Measurements from ENCODE around the gene RAB31.

DNA sequence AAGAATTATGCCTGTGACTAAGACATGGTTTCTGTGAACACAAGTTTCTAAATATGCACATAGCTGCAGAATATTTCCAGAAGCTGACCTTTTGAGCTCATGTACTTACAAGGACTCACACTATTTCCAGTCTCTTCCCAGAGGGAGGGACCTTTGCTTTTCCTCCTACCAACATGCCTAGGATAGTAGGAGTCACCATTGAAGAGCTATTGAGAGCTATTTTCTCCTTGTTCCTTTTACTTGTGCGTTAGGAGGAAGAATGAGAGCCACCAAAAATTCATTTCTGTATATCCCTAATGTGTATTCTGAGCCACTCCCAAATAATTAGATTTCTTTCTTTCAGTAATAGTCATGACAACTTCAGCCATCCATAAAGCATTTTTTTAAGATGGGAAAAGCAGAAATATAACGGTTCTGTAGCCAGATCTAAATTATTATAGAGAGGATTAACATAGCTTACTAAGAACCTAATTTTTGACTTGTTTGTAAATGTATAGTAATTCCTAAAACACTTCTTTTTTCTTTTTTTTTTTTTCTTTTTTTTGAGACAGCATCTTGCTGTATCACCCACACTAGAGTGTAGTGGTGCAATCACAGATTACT, 81.7 kb downstream of the ANKRD12 start:
- PRO-cap, result no peak

- PRO-cap, result no peak
Observed at GRCh38 chr18:9513019-9513494, 37.7 kb downstream of the RALBP1 start.

- PRO-cap, result no peak
Observed at GRCh38 chr18:9516735-9517545, 41.6 kb downstream of the RALBP1 start.

GRCh38 chr18:9524422-9524877, 49.1 kb downstream of the RALBP1 start:
- PRO-cap, result no peak

DNA sequence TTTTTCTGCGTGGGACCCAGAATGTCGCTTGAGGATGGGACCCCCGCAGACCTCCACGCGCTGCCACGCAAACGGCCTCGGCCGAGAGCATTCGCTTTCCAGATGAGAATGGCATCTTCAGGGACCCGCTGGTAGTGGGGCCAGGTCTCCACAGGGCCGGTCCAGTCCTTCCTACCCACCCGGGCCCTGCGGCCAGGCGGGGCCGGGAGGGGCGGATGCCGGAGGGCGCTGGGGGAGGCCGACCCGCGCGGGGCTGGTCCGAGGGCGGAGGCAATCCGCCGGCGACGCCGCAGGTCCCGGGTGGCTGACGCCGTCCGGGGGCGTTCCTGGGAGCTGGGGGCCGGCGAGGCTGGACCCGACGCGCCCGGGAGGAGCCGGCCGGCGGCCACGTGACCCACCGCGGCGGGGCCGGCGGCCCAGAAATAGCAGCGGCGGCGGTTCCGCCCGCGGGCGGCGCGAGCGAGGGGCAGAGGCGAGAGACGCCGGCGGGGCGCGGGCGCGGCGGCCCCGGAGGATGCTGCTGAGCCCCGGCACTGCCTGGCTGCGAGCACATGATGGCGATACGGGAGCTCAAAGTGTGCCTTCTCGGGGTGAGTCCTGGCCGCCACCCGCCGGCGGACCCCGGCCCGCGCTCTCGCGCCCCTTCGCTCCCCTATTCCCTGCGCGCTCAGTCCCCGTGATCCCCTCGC, at the start of gene RAB31:
Gene RAB31, plus strand, starts transcription at position 447 of the 689 bp plus-strand sequence.
- PRO-cap, result bidirectional peak, plus-strand start at position 449 of the sequence, minus-strand start at position 203 of the sequence

DNA sequence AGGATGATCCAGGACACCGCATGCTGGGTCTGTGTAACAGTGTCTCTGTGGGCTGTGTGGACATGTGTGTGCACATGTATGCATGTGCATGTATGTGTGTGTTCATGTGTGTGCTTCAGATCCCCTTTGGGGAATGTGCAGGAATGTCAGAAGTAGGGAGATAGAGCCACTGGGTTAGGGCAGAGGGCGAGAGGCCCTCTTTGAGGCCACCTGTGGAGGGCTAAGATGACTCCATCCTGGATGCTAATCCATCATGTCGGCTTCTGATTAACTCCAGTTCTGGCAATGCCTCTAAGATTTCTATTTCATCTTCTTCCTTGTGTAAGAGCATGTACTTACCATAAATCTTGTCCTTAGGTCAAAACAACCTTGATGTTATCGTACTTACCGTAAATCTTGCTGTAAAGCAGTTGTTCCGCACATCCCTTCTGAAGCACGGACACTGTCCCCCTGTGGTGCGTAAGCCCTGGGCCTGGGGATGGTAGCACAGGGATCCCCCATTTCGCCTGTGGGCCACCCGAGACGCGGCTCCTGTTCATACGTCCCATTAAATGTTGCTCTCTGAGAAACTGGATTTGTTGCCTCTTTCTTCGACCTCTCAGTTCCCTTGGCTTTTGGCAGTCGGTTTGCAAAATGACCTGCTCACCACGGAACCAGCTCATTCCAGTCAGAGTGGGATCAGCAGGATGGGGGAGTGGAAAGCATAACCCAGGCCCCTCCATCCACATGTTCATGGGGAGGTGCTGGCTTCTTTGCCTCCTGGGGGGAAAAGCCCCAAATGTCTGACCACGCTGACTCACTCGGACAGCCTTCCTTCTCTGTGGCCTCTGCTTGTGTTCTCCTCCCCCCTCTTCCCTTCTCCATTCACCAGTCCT, 49.7 kb downstream of the RAB31 start:
- PRO-cap, result no peak

DNA sequence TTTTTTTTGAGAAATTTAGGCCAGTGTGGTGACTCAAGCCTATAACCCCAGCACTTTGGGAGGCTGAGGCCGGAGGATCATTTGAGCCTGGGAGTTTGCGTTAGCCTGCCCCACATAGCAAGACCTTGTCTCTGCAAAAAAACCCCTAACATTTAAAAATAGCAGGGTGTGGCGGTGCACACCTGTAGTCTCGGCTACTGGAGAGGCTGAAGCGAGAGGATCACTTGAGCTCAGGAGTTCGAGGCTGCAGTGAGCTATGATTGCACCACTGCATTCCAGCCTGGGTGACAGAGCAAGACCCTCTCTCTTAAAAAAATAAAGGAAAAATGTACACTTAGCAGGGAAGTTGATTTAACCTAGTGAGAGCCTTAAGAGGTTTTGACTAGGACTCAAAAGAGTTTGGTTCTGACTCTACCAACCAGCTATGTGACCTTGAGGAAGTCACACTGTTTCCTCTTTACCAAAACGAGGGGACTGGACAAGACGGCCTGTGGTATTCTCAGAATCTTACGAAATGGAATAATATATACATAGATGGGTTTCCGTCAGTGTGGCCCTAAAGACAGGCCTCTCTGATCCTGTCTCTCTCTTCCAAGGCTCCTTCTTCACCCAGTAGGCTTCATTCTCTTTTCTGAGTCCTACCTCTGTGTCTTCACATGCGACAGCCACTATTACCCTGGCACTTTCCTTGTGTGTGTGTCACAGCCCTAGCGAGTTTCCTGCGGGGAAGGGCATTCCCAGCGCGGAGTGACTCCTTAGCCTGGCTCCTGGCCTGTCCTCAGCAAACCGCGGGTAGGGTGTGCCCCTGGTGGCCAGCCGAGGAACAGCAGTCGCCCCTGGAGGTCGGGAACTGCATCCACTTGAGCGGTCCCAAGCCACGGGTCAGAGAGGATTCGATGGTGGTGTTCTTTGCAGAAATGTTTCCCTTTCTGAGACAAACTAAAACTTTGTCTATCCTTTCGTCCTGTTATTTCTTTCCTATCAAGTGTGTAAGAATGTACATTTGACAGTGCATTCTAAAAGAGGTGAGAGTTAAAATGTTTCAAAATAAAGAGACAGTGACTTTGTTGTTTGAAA, 63.1 kb downstream of the RAB31 start:
- PRO-cap, result no peak

- PRO-cap, result no peak
Observed at GRCh38 chr18:9810889-9811441, 74.8 kb upstream of the TXNDC2 start.

- PRO-cap, result no peak
Observed at GRCh38 chr18:9824873-9825480, 60.8 kb upstream of the TXNDC2 start.

DNA sequence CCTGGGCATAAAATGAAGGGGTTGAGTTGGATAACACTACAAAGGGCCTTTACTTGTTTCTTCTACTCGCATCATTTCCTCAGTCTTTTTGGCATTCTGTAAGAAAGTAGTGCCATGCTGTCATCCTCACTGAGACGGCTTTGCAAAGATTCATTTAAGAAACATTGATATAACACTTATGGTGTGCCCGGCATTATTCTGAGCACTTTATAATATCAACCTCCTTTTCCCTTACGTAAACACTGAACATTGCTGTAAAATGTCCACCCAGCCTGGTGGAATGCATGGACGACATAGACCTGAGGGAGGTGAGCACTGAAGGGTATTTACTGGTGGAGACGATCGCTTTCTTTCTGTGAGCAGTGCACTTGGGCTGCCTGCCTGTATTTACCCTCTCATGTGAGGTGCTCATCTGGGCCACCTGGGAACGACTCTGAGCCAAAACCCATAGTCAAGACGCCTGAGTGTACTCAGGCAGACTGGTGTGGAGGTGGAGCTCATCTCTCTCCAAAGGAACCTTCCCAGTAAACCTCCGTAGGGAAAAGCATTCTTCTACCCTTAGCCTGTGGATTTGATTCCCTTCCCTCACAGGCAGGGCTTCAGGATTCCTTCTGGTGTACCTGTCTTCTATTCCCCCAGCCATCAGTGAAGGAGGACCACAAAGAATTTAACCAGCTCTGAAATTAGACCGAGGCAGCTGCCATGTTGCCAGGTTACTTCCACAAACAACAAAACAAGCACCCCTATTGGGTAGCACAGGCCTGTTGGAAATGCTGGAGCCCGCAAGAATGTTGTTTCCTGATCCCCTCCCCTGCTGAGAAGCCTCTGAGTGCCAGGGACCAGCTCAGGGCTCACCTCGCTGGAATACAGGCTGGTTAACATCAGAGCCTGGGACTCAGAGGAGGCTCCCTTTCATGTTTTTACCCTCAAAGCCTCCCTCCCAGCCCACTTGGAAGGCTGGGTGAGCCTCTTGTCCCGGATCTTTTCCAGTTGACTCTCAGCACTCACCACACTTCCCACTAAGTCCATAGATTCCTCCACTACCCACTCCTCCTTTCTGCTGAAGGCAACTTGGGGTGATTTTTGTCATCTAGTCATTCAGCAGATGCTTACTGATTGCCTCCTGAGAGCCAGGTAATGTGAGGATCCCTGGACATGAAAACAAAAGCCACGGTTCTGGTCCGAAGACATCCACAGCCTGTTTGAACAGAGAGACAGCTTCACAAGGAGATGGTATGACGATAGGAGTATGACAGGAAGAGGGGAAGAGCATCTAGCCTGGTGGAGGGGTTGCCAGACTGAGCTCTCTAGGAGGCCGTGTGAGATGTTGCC, 47.4 kb upstream of the TXNDC2 start:
- PRO-cap, result bidirectional peak, plus-strand start at position 828 of the sequence, minus-strand start at position 647 of the sequence

DNA sequence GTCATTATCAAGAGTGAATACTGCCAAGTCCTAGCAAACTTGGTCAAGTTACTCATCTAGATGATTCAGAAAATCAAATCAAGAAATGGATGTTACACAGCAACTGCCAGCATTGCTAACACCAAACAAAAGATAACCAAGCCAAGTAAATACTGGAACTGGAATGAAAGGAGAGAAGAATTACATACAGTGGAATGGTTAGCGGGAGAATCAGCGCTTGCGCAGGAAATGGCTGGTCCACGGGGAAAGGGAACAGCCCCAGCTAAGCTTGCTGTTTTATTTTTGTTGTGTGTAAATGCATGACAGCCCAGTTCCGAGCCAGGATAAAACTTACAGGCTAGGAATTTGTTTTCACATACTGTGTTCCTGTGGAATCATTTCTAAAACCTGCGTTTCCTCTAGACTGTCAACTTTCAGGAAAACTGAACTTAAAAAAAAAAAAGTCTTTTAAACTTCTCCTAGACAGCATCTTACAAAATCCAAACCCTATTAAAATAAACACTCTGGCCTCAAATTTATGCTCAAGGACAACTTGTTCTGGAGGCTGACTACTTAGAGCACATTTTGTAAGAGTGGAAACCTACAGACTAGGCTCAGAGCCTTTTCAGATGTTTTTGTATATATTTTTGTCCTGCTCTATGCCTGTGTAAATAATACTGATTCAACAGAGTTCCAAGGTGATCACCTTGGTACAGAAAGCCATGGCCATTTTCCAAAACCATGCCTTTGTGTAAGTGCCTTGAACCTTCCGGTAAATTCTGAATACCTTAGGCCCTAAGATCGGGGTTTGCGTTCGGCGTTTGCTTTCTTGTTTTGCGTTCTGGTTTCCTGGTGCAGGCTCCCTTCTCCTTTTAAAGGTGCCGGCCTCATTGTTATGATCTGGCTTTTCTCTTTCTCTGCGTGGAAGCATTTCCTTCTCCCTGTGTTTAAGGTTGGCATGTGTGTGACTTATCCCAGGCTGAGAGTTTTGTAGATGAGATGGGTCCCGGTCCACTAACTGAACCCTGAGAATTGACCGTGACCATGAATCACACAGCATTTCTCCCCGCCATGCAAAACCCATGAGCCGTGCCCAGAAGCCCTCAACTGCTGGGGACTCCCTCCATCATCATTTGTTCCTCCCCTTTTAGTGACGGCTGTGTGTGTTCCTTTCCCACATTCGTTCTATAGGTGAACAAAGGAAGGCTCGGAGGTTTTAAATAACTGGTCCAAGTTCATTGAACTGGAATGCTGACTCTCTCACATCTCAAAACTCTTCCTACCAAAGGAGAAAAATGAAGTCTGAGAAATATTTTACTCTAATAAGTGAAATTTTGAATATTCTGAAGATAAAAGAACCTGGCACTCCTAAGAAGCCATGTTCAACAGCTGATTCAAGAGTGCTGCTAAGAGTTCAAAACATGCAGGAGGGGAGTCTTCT, 30.4 kb upstream of the TXNDC2 start:
- PRO-cap, result no peak

GRCh38 chr18:9912541-9913214, 1.1 kb upstream of the VAPA start:
- PRO-cap, result no peak

- PRO-cap, result no peak
Observed at GRCh38 chr18:9928399-9929115, 14.7 kb downstream of the VAPA start.

DNA sequence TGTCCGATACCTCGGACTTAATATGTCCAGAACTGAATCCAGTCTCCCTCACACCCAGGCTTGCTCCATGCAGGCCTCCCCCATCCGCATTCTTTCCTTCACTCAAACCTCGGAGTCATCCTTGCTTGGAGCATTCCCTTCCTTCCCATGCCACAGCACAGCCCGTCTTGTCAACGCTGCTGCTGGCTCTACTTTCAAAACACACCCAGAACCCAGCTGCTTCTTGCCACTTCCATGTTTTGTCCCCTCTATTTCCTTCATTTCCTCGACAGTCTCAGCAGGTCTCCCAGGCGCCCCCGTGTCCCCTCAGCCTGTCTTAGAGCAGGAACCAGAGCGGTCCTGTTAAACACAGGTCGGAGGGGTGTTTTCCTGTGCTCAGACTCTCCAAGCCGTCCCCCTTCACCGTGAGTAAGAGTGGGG, 54.4 kb downstream of the VAPA start:
- PRO-cap, result no peak

GRCh38 chr18:10057755-10058611, 144.2 kb downstream of the VAPA start:
- PRO-cap, result no peak

DNA sequence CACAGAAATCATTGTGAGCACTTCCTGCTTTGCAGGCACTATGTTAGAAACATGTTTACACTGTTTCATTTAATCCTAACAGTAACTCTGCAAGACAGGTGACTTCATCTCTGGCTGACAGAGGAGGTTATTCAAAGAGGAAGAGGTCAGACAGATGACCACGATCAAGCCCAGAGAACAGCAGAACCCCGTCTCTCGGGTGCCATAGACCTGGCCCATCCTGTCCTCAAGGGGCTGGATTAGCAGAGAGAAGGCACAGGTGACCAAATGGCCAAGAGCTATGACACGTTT, 28.1 kb upstream of the PIEZO2 start:
- PRO-cap, result no peak

- PRO-cap, result no peak
Observed at GRCh38 chr18:11908005-11908116, 256 bp downstream of the MPPE1 start.

DNA sequence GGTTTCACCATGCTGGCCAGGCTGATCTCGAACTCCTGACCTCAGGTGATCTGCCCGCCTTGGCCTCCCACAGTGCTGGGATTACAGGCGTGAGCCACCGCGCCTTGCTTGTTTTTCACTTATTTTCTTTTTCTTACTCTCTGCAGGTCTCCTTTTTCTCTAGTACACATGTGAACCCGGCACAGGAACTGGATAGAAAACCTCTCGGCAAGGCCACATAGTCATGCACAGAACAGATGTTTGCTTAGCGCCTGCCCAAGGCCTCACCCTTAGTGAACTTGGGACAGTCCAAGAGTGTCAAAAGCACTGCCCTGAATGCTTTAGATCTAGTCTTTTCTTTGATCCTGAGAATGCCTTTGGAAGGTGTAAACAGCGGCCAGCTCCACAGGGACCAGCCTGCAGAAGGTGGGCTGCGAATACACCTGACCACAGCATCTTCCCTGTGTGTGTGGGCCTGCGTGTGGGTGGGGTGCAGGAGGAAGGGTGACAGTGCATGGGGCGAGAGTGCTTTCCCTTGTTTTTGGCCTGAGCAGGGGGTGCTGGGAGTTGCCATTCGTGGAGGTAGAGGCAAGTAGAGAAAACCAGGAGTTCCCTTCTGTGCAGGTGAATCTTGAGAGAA, 27.0 kb downstream of the IMPA2 start:
- PRO-cap, result no peak

DNA sequence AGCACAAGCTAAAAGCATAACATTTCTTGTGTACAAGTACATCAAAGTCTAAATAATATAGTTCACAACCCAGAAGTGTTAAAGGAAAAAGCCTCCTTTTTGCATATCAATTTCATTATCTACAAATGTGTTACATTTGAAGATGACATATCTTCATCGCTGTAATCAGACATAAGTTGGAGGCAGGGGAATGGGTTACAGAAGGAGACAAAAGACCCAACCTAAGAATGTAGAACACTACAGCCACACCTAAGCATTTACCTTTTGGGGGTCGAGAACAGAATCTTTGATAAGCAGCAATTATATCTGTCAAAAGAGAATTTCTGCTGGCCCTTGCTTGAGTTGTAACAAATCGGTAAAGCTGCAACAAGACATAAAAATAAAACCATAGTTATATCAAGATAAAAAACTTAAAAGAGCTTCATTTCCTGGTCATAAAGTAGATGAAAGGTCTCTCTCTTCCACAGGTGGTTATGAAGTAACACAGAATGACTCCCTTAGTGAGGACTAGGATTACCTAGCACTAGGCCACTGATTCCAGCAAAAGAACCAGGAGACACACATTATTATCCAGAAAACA, 5.6 kb downstream of the AFG3L2 start:
- PRO-cap, result no peak

- PRO-cap, result no peak
Observed at GRCh38 chr18:12610143-12611571, 47.2 kb downstream of the SPIRE1 start.

All from left cardiac atrium (tissue), 1 donor.